Caco-2 (cell line): ENCODE measurements around the gene PNPO.

- PRO-cap: no peak
- RRBS: no CpG with 5 or more reads among the region's 13 CpGs
Observed at GRCh38 chr17:47292229-47292674, 31.5 kb upstream of the EFCAB13 start.

DNA sequence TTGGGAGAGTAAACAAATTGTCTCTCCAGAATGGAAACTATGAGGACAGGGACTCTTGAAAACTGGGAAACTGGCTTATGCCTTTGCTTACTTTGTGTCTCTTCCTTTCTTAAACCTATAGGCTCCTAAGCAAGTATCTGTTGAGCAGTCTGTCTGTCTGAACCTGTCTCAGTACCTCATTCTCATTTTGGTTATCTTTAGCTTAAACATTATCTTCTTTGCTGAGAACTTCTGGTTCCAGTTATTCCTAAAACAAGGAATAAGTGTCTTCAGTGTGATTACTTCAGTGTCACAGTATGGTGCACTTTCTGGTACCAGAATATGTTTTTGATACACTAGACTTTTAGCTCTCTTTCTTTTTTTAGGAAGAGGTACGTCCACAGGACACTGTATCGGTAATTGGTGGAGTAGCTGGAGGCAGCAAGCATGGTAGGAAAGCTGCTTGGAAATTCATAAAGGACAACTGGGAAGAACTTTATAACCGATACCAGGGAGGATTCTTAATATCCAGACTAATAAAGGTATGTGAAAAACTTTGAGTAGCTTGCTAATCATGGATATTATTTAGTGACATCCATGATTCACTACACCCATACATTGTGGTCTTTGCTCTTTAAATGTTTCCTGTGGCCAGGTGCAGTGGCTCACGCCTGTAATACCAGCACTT, 30.9 kb upstream of the KPNB1 start:
- PRO-cap: no peak
- RRBS: no CpG with 5 or more reads among the region's 4 CpGs

GRCh38 chr17:47621619-47622695, 27.8 kb upstream of the KPNB1 start:
- PRO-cap: bidirectional peak, plus-strand start at chr17:47622028, minus-strand start at chr17:47621948
- RRBS: no CpG with 5 or more reads among the region's 11 CpGs

GRCh38 chr17:47650682-47650884, 864 bp downstream of the KPNB1 start:
- PRO-cap: bidirectional peak, plus-strand start at chr17:47650823, minus-strand start at chr17:47650656
- RRBS: no CpG with 5 or more reads among the region's 19 CpGs

GRCh38 chr17:47683213-47684148, 10.5 kb upstream of the TBKBP1 start:
- PRO-cap: no peak
- RRBS: no CpG with 5 or more reads among the region's 8 CpGs

DNA sequence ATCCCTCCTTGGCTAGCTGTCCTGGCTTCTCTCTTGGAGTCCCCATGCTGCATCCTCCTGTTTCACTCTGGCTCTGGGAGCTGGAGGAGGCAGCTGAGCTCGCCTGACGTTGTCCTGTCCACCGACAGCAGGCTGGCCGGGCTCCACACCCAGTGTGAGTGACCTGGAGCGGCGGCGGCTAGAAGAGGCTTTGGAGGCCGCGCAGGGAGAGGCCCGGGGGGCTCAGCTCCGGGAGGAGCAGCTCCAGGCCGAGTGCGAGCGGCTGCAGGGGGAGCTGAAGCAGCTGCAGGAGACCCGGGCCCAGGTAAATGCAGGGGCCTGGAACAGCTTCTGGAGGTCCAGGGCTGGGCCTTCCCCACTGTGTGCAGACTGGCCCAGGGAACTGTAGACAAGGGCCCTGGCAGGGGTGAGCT, 5.2 kb downstream of the TBKBP1 start:
- PRO-cap: no peak
- RRBS: 89% methylated on average over 10 of the region's 15 CpGs

DNA sequence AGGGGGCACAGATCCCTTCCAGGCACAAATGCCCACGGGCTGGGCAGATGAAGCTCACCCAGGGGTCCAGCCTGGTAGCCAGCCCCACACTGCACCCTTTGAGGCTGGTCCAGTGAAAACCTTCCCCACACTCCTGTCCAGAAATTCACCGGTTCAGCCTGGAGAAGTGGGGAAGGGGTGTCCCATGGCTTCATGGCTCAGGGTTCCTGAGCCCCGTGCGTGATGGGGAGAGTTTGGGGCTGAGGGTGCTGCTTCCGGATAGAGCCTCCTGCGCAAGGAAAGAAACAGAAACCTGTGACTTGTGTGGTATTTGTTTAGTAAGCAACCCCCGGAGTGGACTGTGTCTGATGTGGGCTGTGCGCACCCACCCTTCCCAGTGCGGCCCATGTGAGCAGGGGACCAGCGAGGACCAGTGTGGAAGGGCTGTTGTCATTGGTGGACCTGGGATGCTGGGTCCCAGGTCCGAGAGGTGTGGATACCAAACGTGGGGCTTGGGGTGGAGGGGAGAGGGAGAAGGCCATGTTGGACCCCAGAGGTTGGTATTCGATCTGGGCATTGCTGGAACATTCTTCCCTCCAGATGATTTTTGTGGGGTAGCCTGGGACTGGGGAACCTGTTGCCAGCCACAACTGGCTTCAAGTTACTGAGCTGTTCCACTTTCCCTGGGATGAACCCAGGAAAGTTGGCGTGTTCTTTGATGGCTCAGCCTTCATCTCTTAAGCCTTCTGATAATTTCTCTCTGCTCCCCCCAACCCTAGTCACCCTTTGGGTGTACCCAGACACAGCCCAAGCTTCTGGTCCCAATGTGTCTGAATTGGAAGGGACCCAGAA, 1.8 kb downstream of the TBX21 start:
- PRO-cap: no peak
- RRBS: 80% methylated on average over 3 of the region's 14 CpGs

DNA sequence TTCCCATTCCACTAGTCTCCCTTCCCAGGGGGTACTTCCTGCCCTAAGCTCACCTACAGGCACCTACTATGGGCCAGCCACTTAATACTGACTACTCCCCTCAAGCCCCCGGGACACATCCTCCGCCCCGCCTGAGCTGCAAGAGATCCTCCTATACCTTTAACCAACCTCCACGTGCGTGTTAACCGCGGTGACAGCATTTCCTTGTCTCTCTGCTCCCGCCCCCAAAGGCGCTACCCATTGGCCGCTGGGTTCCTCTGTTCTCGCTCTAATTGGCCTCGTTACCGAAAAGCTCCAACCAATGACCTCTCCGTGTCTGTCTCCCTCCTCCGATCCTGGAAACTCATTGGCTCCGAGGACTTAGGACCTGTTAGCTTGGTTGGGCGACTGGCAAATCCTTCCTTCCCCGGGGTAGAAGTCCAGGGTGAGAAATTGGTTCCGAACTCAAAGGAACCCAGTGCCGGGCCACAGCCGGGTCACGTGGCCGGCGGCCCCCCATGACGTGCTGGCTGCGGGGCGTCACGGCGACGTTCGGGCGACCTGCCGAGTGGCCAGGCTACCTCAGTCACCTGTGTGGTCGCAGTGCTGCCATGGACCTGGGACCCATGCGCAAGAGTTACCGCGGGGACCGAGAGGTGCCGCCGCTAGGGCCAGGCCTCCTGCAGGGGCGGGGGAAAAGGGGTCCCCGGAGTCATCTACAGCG, at the start of gene PNPO:
TSS of gene PNPO (plus strand) at position 393 of the 703 bp plus-strand sequence.
- PRO-cap: bidirectional peak, plus-strand start at position 522 of the sequence, minus-strand start at position 214 of the sequence
- RRBS: 5% methylated on average over 5 of the region's 43 CpGs

- PRO-cap: unidirectional peak, minus-strand start at chr17:47942239
- RRBS: 6% methylated on average over 4 of the region's 11 CpGs
Observed at GRCh38 chr17:47941882-47942316, 528 bp downstream of the PNPO start.

DNA sequence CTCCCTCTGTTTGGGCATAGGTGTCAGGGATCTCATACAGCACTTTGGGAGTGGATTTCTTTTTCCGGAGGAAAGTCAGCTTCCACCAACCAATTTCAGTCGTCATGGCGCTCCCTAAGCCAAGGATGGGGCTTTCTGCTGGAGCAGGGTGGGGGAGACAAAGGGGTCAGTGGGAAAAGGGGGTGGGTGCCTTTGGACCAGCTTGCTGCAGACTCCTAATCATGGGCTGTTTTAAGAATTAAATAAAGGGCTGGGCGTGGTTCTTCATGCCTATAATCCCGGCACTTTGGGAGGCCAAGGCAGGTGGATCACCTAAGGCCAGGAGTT, 4.6 kb downstream of the PRR15L start:
- PRO-cap: no peak
- RRBS: no CpG with 5 or more reads among the region's 5 CpGs

GRCh38 chr17:47955229-47956254, 2.1 kb downstream of the PRR15L start:
- PRO-cap: no peak
- RRBS: no CpG with 5 or more reads among the region's 8 CpGs

GRCh38 chr17:47987187-47988112, 16.5 kb downstream of the CDK5RAP3 start:
- PRO-cap: no peak
- RRBS: no CpG with 5 or more reads among the region's 22 CpGs

DNA sequence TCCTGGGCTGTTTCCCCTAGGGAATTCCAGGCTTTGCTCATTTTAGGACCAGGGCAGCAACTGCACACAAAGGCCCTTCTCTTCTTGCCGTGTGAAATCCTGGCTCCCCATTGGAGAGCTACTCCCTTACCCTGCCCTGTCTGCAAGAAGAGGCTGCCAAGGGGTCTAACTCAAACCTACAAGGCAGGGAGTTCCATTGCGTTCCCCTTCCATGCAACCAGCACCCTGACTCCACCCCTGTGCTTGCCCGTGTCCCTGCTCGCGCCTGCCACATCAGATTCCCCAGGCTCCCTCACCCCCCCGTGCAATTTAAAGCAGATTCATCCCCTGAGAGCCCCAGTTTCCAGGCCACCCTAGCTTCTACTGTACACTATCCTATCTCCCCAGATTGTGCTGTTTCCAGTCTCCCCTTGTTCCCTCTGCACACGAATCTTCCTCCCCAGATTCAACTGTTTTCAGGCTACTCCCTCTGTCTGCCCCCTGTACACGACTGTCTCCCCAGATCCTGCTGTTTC, 23.2 kb downstream of the COPZ2 start:
- PRO-cap: no peak
- RRBS: no CpG with 5 or more reads among the region's 8 CpGs

- PRO-cap: no peak
- RRBS: 93% methylated on average over 4 of the region's 6 CpGs
Observed at GRCh38 chr17:48036629-48037076, 944 bp downstream of the COPZ2 start.

GRCh38 chr17:48048449-48049497, 614 bp downstream of the NFE2L1 start:
- PRO-cap: bidirectional peak, plus-strand start at chr17:48048784, minus-strand start at chr17:48048601; bidirectional peak, plus-strand start at chr17:48049114, minus-strand start at chr17:48049120; unidirectional peak, minus-strand start at chr17:48049273
- RRBS: 3% methylated on average over 12 of the region's 55 CpGs

DNA sequence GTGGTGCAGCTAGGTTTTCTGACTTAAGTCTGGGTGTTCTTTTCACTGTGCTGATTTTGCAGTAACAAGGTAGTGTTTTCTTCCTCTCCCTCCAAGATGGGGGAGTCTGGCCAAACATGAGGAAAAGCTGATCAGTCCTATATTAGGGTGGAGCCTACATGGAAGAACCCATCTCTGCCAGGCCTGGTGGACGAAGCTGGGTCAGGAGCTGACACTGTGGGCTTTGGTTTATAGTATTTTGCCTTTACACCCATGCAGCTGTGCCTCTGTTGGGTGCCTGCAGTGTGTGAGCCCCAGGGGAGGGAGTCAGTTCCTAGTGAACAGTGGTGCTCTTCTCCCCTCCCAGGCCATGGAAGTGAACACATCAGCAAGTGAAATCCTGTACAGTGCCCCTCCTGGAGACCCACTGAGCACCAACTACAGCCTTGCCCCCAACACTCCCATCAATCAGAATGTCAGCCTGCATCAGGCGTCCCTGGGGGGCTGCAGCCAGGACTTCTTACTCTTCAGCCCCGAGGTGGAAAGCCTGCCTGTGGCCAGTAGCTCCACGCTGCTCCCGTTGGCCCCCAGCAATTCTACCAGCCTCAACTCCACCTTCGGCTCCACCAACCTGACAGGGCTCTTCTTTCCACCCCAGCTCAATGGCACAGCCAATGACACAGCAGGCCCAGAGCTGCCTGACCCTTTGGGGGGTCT, 9.9 kb downstream of the NFE2L1 start:
- PRO-cap: no peak
- RRBS: no CpG with 5 or more reads among the region's 6 CpGs

DNA sequence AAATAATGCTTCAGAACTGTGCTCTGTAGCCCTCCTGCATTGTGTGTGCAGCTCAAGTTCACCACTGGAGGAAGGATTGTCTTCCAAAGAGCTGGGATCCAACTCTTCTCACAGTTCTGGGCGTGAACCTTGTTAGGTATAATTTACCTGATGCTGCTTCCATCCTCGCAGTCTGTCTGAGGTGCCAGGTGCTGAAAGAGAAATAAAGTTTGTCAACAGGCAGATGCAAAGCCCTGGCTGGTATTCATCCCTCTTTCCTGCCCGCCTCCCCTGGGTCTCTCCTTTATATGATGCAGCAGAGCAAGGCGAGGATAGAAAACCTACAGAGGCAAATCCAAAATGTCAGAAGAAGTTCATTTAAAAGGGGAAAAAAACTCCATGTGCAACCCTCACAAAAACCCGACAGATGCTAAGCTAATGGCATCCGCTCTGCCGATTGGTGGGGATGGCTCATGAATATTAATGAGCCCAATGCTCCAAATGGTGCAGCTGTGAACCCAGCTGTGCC, 15.3 kb downstream of the SNX11 start:
- PRO-cap: no peak
- RRBS: no CpG with 5 or more reads among the region's 7 CpGs

- PRO-cap: no peak
- RRBS: no CpG with 5 or more reads among the region's 11 CpGs
Observed at GRCh38 chr17:48127095-48127904, 19.7 kb downstream of the SNX11 start.

GRCh38 chr17:48240950-48241457, 133.4 kb downstream of the SNX11 start:
- PRO-cap: no peak
- RRBS: no CpG with 5 or more reads among the region's 1 CpG

- PRO-cap: no peak
- RRBS: 96% methylated on average over 15 of the region's 31 CpGs
Observed at GRCh38 chr17:48542072-48542890, 2.6 kb downstream of the HOXB2 start.